Thoracic aorta (tissue), 1 donor: ENCODE data around the genes CDH15 and SPG7.

DNA sequence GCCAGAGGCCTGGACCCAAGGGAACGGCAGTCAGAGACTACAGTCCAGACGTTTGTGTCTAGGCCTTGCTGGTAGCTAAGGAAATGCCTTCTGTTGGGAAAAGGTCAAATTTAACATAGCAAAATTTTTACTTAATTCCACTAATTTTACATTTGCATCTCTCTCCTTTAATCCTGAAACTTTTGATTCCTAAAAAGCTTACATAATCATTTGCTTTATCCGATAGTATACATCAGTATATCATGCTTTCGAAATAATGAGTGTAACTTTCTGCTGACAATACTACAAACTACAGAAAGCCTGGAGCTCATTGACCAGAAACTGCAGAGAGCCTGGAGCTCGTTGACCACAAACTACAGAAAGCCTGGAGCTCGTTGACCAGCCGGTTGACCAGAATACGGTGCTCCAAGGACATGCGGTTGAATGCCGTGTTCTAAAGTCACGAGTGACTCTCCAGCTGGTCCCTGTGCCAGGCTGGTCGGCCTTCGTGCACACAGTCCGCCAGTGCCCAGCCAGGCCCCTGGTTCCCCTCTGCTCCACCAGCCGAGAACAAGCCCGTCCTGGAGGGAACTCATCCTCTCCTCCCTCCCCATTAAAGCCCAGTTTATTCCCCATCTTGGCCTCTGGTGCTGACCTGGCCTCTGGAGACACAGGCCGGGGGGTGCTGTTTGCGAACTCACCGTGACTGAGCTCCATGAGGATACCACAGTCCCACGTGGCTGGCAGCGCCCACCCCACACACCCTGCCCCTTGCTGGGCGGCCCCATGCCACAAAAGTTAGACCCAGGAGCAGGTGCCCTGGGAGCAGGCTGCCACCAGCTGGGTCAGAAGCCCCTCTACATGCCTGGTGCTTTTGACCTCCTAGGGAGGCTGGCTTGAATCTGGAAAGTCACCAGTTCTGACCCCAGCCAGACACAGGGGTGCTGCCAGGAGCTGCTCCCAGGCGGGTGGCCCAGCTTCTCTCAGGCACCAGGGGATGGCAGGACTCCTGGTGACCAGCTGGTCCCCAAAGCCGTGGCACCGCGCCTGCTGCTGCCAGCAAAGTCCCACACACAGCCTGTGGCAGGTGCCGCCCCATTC is 15.6 kb upstream of the CDH15 start:
- RAMPAGE, long total RNA = no peak

DNA sequence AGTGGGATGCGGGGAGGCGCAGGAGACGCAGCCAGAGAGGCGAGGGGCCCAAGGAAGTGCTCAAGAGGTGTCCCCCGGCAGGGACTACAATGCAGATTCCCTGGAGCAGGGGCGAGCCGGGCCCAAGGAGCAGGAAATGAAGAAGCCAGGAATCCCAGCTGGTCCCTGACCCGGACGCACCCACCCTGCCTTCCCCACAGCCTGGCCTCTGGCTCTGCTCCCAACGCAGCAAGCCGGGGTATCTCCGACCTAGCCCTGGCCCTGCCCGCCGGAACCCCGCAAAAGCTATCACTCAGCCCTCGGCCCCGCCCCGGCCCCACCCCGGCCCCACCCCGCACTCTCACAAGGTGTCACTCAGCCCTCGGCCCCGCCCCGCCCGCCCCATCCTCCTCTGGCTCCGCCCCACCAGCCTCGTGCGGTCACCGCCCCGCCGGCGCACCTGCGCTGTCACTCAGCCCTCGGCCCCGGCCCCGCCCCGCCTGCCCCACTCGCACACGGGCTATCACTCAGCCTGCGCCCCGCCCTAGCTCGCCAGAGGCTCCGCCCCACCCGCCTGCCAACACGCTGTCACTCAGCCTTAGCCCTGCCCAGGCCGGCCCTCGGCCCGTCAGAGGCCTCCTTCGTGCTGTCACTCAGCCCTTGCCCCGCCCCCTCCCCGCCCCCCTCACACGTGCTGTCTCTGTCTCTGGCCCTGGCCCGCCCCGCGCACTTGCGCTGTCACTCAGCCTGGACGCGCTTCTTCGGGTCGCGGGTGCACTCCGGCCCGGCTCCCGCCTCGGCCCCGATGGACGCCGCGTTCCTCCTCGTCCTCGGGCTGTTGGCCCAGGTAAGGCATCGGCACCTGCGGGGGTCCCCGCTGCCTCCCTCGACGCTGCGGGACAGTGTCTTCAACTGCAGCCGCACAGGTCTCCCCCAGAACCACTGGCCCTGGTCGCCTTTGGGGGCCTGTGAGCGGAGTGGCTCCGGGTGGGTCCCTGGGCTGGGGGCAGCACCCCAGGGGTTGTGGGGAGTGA is at the start of gene CDH15:
CDH15 (plus strand) TSS at position 701 of the 1,013 bp plus-strand sequence.
- RAMPAGE, long total RNA = no peak

DNA sequence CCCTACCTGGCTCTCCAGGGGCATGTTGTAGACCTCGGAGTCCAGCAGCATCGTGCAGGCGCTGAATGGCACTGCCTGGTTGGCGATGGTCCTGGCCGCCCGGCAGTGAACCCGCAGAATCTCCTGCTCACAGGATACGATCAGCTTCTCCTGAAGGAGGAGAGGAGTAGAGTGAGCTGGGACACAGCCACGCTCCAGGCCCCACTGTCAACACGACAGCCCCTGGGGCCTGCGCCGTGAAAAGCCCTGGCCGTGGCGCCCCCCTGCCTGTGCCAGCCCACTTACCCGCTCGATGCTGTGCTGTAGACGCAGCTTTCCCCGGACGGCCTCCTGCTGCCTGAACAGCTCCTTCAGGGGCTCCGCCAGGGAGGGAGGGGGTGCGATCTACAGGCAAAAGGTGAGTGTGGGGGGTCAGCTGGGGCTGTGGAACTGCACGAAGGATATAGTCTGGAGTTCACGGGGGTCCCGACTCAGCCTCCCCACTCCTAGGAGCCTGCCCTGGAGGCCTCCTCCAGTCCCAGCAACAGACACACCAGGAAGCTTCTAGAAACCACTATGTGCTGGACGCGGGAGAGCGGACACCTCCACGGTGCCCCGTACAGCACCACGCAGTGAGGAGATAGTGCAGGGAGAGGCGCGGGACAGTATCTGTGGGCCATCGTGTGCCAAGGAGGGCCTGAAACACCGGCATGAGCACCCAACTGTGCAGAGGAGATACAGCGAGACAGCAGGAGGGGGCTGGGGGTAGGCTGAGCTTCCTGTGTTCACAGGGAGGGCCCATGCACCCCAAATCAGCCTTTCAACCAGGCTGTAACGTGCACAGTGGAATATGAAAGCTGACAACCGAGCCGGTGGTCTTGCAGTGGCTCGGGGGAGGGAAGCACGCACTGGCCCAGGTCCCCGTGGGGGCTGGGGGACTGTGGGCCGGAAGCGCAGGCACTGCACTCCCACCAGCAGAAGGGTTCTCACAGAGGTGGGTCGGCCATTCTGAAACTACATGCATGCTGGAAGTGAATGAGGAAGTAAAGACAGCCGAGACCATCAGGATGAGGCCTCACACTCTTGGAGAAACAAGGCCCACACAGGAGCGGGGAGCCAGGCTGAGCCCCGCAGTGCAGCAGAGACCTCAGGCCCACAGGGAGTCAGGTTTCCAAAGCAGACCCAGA is 57.7 kb downstream of the ZNF778 start:
- RAMPAGE, long total RNA = no peak

- RAMPAGE, long total RNA = no peak
Observed at GRCh38 chr16:89282871-89283469, 65.5 kb downstream of the ZNF778 start.

GRCh38 chr16:89296957-89297524 is 79.5 kb downstream of the ZNF778 start:
- RAMPAGE, long total RNA = no peak

- RAMPAGE, long total RNA = no peak
Observed at GRCh38 chr16:89316069-89316791, 98.7 kb downstream of the ZNF778 start.

DNA sequence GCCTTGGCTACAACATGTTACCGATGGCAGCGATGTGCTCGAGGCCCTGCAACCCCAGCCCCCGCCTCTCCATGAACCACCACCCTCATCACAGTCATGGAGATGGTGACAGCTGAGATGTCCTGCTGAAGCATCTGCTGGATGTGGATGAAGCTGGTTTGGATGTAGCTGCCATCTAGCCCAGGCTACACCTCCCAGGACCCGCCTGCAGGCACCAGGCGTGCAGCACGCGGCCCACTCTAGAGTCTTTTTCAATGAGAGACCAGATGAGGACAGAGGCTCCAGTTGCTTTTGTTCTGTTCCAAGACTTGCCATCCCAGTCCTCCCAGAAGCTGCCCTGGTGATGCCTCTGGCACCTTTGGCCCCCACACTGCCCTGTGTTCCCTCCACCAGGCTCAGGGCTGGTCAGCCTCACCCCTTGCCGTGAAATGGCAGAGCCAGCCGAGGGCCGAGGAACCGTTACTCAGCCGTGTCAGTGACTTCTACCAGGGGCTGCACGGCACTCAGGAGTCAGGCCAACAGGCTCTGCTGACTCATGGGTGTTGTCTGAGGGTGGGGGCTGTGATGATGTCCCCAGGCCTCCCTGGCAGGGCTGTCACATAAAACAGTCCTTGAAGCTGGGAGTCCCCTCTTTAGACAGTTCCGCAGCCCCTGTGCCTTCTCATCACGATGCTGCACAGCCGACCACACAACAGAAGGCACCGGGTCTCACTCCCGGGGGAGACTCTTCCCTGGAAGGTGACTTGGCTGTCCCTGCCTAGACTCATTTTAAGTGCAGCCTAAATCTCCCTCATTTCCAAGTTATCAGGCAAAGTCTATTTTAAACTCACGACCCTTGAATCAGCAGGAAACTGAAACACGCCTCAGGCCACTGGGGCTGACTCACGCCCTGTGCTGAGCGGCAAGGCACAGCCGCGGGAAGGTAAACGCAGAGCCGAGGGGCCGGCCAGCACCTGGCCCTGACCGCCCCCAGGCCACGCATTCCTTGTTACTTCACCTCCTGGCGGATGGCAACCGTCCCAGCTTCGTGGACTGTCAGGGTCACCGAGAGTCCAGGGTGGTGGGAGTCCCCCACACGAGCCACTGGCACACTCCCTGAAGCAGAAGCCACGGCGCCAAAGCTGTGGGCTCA is 102.4 kb downstream of the ZNF778 start:
- RAMPAGE, long total RNA = no peak

GRCh38 chr16:89360777-89361688 is 129.3 kb downstream of the ANKRD11 start:
- RAMPAGE, long total RNA = no peak

GRCh38 chr16:89394821-89395719 is 95.3 kb downstream of the ANKRD11 start:
- RAMPAGE, long total RNA = no peak

- RAMPAGE, long total RNA = no peak
Observed at GRCh38 chr16:89407198-89408441, 82.7 kb downstream of the ANKRD11 start.

- RAMPAGE, long total RNA = no peak
Observed at GRCh38 chr16:89442274-89443640, 47.6 kb downstream of the ANKRD11 start.

DNA sequence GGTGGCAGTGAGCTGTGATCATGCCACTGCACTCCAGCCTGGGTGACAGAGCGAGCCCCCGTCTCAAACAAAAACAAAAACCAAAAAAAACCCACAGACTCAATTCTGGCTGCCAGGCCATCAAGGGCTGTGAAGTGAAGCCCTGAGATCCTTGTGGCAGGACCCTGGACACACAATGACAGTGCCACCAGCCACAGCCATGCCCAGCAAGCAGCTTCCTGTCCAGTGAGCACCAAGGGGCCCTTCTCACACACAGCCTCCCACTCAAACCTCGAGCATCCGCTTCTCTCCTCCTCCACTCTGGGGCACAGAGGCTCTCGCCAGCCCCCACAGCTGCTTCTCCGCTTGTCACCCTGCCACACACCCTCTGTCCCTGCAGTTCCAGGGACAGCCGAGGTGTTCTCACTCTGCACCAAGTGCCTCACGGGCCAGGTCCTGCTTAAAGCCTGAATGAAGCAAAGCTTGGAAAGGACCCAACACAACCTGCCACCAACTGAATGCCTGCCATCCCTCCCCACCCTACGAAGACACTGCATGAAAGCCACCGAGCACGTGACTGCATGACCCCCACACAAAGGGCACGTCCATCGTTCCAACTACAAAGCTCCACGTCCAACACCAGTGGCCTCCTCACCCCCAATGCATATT is 43.7 kb downstream of the ANKRD11 start:
- RAMPAGE, long total RNA = no peak

DNA sequence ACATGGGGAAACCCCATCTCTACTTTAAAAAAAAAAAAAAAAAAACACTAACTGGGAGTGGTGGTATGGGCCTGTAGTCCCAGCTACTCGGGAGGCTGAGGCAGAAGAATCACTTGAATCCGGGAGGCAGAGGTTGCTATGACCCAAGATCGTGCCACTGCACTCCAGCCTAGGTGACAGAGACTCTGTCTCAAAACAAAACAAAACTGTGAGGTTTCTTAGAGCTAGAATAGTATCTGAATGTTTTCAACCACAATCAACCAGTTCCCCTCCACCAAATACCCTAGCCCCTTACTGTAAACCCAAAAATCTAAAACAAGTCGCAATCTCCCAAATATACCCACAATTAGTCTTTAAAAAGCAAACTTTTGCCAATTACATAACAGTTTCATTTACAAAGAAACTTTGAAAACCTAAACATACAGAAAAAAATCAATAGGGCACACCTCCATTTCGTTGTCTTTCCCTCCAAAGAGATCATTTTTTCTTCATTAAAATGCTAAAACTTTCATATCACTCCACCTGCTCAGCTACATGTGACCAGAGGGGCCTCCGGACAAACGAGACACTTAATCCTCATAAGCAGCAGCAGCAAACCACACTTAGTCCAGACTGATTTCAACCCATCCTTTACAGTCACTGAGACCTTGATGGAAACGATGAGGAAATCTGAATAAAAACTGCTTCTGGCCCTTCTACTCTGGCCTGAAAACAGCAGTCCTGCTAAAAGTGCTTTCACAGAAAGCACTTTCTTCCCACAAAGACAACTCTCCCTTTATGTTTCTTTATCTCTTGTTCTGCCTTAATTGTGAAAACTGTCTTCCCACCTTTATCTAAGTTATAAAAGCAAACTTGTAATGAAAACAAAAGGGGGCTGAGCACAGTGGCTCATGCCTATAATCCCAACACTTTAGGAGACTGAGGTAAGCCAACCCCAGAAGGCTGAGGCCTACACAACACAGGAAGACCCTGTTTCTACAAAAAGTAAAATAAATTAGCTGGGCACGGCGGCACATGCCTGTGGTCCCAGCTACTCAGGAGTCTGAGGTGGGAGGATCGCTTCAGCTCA is 4.7 kb downstream of the ANKRD11 start:
- RAMPAGE, long total RNA = no peak

DNA sequence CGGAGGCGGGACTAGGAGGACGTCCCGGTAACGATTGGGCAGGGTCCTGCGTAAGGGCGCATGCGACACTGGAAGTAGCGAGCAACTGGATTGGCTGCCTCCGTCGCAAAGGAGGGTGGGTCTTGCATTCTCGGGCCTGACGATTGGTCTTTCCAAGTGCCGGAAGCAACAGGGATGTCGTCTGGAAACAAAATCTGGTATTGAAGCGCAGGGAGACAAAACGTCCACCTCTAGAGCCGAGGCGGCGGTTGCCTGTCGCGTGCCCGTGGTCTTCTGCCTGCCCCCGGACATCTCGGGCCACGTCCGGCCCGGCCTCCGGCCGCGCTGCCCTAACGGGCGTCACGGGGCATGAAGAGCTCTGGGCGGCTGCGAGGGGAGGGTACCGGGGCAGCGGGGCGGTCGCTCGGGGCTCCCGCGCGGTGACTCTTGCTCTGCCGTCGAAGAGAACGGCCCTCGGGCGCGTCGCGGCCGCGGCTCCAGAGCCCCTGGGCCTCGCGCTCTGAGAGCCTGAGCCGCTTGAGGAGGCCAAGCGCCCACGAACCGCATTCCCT is 468 bp upstream of the ANKRD11 start:
- RAMPAGE, long total RNA = no peak

GRCh38 chr16:89507610-89508607 is at the start of gene SPG7:
SPG7 (plus strand) TSS chr16:89508403.
- RAMPAGE, long total RNA = no peak

GRCh38 chr16:89565041-89565582 is 4.6 kb downstream of the RPL13 start:
- RAMPAGE, long total RNA = no peak

DNA sequence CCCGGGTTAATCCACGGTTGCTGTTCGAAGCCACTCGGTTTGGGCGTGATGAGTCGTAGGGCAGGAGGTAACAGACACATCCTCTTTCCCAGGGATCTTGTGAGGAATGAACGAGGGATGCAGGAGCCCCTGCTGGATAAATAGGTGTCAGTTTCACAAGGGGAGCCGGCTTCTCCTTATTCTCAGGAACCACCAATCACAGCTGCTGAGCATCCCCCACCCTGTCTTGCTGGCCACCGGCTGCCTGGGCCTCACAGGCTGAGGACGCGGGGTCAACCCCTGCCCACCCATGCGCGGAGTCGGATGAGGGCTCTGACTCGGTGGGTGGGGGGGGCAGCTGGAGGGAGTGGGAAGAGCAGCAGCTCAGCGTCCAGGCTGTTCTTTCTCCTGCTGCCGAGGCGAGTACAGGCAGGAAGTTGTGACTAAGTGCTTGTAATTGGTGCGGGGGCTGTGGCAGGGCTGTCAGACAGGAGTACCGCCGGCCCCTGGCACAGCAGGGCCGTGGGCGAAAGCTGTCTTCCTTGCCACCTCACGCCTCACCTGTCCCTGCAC is 11.2 kb upstream of the DPEP1 start:
- RAMPAGE, long total RNA = no peak

DNA sequence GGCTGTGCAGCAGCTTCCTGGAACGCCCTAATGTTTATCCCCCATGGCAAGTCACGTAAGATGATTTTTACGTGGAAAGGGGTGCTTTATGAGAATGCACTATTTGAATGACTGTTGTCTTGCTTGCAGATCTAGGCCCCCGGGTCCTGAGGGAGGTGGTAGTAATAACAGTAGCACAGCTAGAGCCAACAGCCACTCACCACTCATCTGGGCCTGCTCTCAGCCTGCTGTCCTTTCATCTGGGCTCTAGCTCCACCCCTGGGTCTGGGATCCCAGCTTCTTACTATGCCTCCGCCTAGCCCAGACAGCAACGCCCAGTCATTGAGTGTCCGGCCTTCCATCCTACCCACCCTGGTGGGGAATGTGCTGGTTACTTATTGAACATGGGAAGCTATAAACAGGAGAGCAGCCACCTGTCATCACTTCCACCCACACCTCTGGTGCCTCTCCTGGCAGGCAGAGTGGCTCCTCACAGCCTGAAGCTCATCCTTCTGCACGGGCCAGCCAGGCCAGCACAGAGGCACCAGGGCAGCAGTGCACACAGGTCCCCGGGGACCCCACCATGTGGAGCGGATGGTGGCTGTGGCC is 16.5 kb downstream of the DPEP1 start:
- RAMPAGE, long total RNA = no peak

DNA sequence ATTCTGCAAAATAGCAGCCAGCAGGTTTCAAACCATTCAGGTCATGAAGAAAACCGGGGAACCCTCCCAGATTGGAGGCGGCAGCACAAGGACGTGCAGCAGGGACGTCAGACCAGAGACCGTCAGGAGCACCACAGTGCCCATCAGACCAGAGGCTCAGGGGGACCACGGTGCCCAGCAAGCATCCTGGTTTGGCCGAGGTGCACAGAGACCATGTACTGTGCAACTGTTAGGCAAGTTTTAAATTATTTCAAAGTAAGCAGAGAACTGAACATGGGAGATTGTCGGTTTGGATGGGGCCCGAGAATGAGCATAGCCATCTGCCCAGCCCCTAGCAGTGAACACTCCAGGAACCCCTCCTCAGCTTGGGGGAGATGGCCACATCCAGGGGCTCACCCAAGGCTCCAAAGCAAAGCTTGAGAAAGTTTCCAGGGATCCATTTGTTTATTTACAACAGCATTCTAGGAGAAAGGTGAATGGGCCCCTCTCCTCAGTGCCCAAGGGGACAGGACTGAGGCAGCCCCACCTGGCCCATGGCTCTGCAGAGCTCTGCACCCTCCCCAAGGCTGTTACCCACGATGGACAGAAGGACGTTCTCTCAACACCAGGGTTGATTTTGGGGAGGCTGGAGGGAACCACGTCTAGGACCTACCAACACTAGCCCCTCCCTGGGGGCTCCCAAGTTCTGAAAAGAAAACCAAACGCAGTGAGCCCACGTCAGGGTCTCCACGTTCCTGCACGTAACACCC is 13.3 kb downstream of the CHMP1A start:
- RAMPAGE, long total RNA = no peak

GRCh38 chr16:89707076-89707512 is 5.6 kb upstream of the SPATA2L start:
- RAMPAGE, long total RNA = no peak